Duodenum (tissue), 1 donor: ENCODE results near the genes CPNE8, LRRK2, ANO6 and ARID2.

GRCh38 chr12:34348074-34348609 is 325.8 kb downstream of the ALG10 start:
- PRO-cap: no peak

DNA sequence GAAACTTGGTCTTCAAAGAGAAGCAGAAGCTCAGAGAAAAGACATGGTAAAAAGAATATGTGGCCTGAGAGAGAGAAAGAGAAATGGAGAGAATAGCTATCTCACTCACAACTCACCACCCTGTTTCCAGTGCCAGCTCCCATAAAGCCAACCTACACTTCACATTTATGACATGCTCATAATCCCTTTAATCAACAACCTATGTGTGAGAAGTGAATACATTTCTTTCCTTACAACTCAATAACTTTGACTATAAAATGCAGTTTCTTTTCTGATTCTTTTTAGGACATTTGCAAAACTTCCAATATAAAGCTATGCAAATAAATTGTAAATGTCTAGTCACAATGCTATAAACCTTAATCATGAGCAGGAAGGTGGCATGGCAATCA is 67.1 kb downstream of the CPNE8 start:
- PRO-cap: no peak

DNA sequence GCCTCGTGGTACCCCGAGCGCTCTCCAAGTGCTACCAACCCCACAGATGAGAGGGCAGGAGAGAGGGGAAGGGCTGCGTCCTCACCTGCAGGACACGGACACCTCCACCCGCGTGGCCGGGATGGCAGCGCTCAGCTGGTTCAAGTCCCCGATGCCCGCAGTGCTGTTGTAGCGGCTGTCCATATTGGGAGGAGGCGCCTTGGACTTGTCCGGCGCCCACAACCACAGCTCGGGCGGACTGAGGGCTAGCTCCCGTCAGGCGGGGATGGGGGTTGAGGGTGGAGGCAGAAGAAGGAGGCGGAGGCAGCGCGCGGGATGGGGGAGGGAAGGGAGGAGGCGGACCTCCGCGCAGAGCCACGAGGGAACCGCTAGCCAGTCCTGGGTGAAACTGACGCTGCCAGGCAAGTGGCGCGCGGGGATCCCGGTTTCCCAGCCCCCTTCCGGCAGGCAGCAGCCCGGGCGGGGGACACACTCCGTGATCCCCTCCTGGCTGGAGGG is at the start of gene CPNE8:
CPNE8 (minus strand) TSS at position 240 of the 498 bp plus-strand sequence.
- PRO-cap: bidirectional peak, plus-strand start at position 385 of the sequence, minus-strand start at position 240 of the sequence

DNA sequence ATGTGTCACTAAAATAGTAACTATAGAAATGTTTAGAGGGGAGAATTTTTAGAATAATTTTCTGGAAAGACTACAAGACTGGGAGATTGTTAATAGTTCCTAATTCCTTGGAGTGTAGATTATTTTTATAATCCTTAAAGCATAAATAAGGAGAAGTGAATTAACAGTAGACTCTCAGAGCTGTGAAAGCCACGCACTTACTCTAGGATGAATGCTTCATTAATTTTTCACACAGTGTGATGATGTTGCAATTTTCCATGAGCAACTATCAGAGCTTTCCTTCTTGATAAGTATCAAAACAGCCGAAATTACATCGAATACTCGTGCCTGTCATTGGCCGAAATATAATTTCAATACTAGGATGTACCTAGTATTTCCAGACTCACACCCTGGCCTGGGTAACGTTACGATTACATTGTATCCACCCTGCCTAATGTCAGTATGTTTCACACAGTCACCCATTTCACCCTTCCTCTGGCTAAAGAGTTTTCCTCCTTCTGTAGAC is 1.1 kb downstream of the KIF21A start:
- PRO-cap: no peak

DNA sequence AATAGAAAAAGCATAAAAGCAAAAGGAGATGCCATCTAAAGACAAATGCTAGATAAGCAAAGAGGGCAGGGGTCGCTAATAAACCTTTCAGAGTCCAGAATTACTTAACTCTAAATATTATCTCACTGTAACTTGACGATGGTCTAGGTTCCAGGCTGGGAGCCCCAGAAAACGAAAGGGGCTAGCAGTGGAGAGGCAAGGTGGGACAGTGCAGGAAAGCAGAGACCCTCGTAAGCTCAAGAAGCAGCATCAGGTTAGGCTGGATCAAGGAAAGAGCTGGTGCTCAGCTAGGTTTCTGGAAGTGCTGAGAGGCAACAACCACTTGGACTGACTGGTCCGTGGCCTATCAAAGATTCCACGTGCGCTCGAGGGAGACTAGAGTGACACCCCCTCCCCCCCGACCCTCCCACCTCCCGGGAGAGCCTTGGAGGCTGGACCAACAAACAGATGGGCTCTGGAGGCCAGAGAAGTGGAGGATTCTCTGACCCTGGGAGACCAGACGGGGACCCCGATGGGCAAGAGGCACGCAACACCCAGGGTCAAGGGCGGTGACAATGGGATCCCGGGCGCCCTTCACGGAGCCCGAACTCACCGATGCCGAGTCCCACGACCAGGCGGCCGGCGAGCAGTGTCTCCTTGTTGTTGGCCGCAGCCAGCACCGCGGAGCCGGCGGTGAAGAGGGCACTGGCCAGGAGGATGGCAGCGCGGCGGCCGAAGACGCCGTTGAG is 1.1 kb downstream of the SLC2A13 start:
- PRO-cap: no peak

DNA sequence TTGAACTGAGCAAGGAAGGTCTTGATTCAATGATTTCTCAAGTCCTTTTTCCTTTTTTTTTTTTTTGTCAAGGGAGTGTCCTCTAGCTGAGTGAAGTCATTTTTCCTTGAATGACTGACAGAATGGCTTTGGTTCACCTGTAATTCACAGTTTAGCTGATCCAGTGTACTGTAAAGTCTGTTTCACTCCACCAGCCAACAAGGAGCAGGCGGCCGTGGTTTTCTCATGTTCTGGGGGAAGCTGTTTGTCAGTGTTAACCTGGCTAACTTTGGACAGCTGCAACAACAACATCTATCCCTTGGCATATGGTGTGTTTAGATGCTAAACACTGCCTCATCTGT is 50.1 kb upstream of the SLC2A13 start:
- PRO-cap: no peak

- PRO-cap: bidirectional peak, plus-strand start at chr12:40224617, minus-strand start at chr12:40224651; bidirectional peak, plus-strand start at chr12:40224994, minus-strand start at chr12:40224862
These were observed at the start of gene LRRK2 for GRCh38 chr12:40224369-40225177. Gene LRRK2 (plus strand): TSS chr12:40224997.

- PRO-cap: no peak
These were observed 288.5 kb downstream of the PDZRN4 start for GRCh38 chr12:41476659-41476958.

DNA sequence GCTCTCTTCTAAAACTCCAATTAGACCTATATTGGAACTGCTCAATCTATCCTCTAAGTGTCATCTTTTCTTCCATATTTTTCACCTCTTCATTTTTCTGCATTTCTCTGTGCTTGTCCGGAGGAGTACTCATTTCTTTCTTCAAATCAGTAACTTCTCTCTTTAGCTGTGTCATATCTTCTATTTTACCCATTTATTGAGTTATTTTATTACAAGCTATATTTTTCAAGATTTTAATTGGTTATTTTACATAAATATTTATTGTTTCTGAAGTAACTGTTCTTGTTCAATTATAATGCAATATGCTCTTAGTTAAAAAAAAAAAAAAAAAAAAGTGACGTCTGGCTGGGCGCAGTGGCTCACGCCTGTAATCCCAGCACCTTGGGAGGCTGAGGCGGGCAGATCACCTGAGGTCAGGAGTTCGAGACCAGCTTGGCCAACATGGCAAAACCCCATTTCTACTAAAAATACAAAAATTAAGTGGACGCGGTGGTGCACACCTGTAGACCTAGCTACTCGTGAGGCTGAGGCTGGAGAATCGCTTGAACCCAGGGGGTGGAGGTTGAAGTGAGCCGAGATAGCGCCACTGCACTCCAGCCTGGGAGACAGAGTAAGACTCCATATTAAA is 31.9 kb downstream of the YAF2 start:
- PRO-cap: no peak

DNA sequence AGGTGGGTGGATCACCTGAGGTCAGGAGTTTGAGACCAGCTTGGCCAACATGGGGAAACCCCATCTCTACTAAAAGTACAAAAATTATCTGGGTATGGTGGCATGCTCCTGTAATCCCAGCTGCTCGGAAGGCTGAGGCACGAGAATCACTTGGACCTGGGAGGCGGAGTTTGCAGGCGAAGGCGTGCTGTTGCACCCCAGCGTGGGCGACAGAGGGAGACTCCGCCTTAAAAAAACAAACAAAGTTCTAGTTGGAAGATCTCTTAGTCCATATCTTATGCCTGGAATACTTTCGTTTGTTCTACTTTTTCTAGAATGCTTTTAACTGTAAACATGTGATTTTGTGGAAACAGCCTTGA is 38.7 kb downstream of the PPHLN1 start:
- PRO-cap: no peak

GRCh38 chr12:42549900-42550254 is 39.7 kb downstream of the PRICKLE1 start:
- PRO-cap: no peak

DNA sequence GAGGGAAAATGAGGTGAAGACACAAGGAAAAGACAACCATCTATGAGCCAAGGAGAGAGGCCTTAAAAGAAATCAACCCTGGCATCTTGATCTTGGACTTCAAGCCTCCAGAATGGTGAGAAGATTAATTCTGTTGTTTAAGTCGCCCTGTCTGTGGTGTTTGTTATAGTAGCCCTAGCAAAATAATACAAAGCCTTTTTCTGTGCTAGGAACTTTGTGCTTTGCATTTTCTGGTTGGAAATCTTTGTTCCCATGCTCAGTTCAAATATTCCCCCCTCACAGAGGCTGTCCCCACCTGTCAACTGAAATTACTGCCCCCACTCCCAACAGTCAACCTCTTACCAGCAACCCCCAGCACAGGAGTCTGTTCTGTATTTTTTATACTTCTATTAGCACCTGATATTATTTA is 62.9 kb upstream of the PRICKLE1 start:
- PRO-cap: no peak

DNA sequence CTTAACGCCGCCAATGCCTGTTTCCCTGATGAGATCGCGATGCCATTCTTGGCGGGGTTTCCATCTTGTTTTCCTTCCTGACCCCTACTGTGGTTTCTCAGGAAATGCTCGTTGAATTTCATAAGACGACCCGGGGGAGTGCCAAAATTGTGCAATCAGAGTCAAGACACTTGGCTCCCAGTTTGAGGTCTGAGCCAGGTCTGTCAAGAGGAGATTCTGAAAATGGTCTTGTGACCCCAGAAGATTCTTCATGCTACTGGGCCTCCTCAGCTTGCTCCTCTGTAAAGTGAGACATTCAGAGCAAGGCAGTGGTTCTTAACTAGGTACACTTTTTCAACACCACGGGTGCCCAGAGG is 107.3 kb upstream of the PRICKLE1 start:
- PRO-cap: no peak

DNA sequence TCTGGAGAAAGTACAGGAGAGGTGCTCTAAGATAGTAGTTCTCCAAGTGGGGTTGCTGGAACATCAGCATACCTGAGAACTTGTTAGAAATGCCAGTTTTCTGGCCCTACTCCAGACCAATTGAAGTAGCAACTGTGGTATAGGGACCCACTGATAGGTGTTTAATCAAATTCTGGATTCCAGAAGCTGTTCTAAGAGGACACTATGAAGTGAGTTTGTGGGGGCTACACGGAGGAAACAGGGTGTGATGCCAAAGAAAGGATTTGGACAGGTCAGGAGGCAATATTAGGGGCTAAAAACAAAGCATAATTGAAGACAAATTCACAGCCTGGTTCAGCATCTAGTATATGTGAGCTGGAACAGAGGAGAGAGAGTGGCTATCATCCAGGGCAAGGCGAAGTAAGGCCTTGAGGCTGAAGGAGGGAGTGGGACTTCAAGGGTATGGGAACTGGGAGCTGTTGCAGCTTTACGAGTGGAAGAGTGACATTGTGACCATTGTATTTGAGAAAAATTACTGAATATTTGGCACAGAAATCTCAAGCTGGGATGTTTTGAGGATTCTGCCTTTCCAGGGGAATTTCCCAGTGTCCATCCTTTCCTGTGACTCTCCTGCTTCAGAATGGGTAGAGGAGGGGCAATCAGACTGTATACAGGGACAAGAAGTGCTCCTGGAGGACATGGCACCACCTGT is 165.6 kb downstream of the TMEM117 start:
- PRO-cap: no peak

DNA sequence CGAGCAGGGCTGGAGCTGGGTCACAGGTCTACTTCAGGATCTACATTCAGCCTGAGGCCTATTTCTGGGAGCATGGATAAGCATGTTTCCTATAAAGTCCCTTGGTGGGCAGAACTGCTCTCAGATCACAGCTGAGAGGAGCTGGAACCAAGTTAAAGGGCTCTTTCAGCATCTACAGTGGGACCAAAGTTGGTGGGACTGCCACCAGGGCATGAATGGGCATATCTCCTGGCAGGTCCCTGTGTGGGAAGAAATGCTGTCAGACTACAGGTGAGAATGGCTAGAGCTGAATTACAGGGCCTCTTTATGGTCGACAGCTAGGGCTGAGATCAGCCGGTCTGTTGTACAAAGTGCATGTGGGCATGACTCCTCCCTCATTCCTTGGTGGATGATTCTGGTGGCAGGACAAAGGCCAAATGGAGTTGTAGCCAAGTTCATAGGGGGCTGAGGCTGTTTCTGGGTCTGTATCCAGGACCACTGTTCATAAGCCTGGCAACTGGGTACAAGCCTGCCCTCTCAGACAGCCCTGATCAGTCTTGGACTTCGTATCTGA is 460.6 kb downstream of the TMEM117 start:
- PRO-cap: no peak

DNA sequence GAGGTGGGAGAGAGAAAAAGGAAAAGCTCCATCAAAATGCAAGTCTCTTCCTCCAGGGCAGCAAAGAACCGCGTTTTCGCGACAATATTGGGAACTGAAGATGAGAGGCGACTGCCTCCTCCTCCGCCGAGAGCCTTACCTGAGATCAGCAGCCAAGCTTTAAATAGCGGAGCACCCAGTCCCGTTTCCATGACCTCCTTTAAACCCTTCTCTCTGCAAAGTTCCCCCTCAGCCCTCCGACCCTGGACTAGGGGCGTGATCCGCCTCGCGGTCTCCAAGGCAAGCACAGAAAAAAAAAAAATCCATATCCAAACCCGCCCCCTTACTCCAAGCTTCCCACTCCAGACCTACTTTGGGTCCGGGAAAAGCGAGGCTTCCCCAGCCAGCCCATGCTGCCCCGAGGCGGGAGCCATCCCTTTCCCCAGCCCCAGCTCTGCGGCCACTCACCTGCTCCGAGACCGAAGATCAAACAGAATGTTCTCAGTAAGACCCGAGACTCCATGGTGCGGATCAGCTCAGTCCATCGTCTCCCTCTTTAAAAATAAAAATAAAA is 671 bp downstream of the NELL2 start:
- PRO-cap: no peak

DNA sequence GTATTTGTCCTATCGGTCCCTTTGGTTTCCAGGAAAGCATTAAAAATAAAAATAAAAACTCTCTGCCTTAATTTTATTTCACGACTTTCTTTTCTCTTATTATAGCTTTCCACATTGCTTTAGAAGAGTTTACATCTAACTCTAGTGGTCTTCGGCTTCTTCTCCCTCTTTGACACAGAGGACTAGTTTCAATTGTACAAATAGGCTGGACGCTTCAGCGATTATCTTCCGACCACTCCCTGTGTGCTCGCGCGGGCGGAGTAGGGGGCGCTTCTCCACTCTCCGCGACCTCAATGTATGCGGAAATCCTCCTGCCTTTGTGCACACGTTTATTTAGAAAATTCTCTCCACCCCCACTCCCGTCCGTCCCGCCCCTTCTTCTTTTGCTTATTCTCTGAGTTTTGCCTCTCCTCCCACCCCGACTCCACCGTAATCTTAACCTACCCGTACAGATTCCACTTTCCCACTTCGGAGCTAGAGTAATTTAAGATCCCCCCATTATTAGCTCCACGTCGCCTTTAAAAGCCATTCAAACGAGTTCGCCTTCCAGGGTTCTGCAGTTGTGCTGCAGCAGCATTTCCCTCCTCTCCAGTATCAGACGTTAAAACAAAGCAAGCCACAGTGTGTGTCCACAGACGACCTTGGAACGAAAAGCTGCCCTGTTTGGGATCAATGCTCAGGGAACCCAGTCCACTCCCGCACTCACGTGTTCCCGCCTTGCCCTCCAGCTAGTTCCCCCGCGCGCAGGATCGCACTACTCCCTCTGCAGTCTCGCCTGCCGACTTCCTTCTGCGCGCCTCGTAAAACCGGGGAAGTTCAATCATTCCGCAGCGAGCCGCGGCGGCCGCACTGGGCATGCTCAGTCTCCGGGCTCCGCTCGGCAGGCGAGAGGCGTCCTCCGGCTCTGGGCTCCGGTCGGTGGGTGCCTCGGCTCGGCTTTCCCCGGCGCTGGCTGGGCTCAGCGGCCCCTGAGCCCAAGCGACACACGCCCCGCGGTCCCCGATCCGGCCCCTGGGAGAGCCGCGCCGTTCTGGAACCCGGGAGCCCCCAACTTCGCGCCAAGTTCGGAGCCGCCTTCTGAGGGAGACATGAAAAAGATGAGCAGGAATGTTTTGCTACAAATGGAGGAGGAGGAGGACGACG is at the start of gene ANO6:
ANO6 (plus strand) TSS at position 862 of the 1,143 bp plus-strand sequence.
- PRO-cap: bidirectional peak, plus-strand start at position 549 of the sequence, minus-strand start at position 292 of the sequence; bidirectional peak, plus-strand start at position 634 of the sequence, minus-strand start at position 592 of the sequence; bidirectional peak, plus-strand start at position 768 of the sequence, minus-strand start at position 791 of the sequence

DNA sequence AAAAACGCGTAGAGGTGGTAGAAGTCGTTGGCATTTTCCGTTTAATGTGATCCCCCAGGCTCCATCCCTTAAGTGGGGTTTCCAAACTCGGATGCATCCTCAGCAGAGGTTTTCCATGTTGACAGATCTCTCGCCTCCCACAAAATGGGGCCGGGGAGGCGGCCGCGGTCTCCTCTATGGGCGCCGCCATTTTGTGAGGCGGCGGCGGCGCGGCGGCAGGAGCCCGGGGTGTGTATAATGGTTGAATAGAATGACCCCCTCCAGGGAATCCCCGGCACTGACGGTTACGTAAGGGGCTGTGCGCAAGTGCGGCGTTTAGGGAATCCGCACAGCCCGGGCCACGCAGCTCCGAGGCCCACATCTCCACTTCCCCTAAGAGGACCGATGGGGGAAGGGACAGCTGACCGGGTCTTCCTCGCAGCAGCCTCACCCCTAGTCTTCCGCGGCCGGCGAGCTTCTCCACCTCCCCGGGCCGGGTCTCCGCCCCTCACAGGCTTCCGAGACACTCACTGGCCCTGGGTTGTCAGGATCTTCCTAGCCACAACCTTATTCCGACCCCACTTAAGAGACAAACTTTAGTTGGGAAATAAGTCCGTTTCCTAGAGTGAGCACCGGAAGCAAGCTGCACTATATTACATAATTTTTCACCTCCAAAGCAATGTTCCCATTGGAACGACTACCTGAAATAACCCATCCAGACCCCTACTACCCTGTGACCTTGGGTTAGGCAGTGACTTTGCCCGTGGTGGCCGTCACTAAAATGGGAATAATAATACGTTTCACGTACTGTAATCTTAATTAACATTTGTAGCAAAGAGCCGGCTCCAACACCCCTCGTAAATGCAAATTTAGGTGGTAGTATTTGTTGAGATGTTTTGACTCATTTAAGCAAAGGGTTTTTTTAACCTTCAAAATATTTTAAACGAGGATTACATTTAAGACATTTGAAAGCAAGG is 1.9 kb upstream of the ARID2 start:
- PRO-cap: bidirectional peak, plus-strand start at position 375 of the sequence, minus-strand start at position 146 of the sequence; bidirectional peak, plus-strand start at position 589 of the sequence, minus-strand start at position 489 of the sequence

DNA sequence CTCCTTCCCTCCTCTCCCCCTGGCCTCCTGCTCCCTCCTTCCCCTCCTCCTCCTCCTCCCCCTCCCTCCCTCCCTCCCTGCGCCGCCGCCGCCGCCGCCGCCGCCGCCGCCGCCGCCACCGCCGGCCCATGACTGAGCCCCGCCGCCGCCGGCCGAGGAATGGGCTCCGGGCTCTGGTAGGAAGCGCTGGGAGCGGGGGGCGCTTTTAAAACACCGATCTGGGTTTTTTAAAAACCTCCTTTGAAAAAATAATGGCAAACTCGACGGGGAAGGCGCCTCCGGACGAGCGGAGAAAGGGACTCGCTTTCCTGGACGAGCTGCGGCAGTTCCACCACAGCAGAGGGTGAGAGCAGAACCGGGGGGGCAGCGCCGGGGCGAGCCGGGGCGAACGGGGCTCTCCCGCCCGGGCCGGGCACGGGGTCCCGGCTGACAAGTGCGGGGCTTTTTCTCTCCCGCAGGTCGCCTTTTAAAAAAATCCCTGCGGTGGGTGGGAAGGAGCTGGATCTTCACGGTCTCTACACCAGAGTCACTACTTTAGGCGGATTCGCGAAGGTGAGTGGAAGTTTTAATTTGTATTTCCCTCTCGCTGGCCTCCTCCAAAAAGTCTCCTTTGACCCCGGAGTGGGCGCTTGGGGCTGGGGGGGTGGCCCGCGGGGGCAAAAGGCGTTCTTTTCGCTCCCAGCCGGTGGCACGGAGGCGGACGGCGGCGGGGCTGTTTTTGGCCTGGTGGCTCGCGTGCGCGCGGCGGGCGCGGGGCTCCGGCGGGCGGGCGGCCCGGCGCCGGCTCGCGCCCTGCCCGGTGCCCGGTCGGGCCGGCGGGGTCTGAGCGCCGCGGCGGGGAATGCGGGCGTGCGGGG is at the start of gene ARID2:
ARID2 (plus strand) TSS at position 121 of the 857 bp plus-strand sequence.
- PRO-cap: bidirectional peak, plus-strand start at position 145 of the sequence, minus-strand start at position 130 of the sequence; bidirectional peak, plus-strand start at position 352 of the sequence, minus-strand start at position 345 of the sequence

GRCh38 chr12:45786363-45786830 is 56.9 kb downstream of the ARID2 start:
- PRO-cap: no peak